ENCODE measurements around the genes PGBD5 and TTC13.

DNA sequence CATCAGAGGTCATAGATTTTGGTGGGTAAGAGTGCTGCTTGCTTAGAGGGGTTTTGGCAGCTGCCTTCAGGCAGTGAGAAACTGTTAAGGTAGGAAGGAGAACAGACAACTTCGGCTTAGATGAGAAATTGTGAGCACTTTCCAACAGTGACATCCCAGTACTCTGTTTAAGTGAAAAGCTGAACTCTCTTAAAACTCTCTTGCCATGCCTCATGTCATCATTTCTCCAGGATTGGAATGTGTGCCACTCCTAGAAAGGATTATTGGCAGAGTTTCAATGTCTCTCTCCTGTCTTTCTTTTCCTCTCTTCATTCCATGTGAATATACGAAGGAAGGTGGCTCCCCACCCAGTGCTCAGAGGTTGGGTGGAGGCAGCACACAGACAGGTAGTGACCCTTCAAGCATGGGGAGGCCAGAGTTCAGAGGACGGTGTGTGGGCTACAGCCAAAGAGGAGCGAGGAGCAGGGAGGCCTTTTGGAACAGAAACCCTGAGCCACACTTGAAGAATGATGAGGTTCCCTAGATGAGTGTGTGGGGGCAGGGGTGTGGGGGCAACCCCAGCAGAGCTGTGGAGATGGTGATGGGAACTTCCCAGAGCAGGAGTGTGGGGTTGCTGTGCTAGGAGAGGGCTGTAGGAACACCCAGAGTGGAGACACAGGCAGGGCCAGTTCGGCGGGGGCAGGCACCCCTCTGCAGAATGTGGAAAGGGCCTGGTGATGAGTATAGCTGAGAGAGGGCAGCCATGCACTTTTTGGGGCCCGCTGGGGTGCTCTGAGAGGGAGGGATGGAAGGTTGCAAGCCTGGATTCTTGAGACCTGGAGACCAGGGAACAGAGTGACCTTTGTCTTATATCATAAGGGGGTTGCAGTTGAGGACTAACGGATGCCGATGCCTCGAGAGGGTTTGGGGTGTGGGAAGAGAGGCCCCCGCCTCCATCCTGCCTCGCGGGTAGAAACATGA is 58.9 kb downstream of the GALNT2 start:
- RRBS, 2 experiments, result no CpG with 5 or more reads among the region's 13 CpGs
CAGE:
- cytosol, long polyA minus RNA, result no peak
- cytosol, long polyA plus RNA, result no peak
- long polyA plus RNA, result no peak
- nucleus, long polyA minus RNA, result no peak
- nucleus, long polyA plus RNA, result no peak

DNA sequence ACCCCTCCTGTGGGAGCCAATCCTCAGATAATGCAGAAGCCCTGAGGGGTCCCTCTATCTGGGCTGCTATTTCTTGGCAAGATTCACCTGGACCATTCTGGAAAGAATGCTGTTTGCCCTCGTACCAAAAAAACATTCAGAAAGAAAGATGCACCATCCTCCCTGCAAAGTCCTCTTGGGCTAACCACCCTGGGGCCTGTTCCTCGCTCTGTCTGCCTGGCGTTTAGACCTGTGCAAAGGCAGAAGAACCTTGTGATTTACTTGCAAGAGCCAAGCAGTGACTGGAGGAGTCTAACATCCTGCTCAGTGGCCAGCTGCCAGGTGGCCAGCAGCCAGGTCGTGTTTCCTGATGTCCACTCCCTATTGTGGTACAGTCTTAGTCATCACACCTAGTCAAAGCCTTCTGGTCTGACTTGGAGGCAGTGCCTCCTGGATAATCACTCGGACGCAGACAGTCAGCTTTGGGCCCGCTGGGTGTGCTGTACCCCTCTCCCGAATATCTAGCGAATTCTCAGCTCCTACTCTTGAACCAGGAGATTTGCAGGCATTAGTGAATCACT is 118.1 kb downstream of the PGBD5 start:
- RRBS, 2 experiments, result no CpG with 5 or more reads among the region's 9 CpGs
CAGE:
- cytosol, long polyA minus RNA, result no peak
- cytosol, long polyA plus RNA, result no peak
- long polyA plus RNA, result no peak
- nucleus, long polyA minus RNA, result no peak
- nucleus, long polyA plus RNA, result no peak

DNA sequence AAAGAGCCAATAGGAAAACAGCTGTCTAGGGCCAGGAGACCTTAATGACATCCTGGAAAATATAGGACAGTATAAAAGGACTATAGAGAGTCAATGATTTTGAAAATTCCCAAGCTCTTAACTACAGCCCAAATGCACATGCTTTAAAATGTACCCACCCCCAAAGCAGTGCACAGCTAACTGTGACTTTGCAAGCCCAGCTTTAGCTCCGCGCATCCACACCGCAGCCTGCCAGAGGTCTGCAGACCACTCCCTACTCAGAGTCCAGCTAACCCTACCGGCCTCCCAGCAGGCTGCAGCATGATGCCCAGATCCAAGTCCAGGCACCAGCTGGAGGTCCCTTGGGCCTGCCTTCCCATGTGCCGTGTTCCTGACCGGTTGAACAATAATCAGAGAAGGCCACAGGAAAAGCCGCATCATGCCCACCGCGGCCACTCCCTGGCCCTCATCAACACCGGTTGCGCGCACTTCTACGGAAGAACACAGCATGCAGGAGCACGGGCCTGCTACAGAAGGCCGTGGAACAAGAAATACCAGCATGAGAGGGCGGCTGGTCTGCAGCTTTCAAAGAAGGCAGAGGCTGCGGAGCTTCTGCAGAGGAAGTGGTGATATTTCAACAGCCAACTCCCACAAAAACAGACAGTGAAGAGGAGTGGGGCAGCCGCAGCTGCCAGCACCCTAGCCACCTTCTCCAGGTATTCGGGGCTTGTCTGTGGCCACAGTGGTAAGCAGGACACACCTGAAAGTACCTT is 1.7 kb downstream of the PGBD5 start:
- RRBS, 2 experiments, result 50 to 63% methylated on average over 5 to 6 of the region's 19 CpGs
CAGE:
- cytosol, long polyA minus RNA, result no peak
- cytosol, long polyA plus RNA, result no peak
- long polyA plus RNA, result no peak
- nucleus, long polyA minus RNA, result no peak
- nucleus, long polyA plus RNA, result no peak

- RRBS, 2 experiments, result 7% methylated on average over 126 to 129 of the region's 202 CpGs
CAGE:
- cytosol, long polyA minus RNA, result no peak
- cytosol, long polyA plus RNA, result no peak
- long polyA plus RNA, result no peak
- nucleus, long polyA minus RNA, result no peak
- nucleus, long polyA plus RNA, result no peak
Observed at GRCh38 chr1:230425450-230426759, at the start of gene PGBD5. Gene PGBD5 (minus strand): TSS chr1:230426332.

- RRBS, 2 experiments, result no CpG with 5 or more reads among the region's 5 CpGs
CAGE:
- cytosol, long polyA minus RNA, result no peak
- cytosol, long polyA plus RNA, result no peak
- long polyA plus RNA, result no peak
- nucleus, long polyA minus RNA, result no peak
- nucleus, long polyA plus RNA, result no peak
Observed at GRCh38 chr1:230739802-230740210, 7.4 kb upstream of the CAPN9 start.

DNA sequence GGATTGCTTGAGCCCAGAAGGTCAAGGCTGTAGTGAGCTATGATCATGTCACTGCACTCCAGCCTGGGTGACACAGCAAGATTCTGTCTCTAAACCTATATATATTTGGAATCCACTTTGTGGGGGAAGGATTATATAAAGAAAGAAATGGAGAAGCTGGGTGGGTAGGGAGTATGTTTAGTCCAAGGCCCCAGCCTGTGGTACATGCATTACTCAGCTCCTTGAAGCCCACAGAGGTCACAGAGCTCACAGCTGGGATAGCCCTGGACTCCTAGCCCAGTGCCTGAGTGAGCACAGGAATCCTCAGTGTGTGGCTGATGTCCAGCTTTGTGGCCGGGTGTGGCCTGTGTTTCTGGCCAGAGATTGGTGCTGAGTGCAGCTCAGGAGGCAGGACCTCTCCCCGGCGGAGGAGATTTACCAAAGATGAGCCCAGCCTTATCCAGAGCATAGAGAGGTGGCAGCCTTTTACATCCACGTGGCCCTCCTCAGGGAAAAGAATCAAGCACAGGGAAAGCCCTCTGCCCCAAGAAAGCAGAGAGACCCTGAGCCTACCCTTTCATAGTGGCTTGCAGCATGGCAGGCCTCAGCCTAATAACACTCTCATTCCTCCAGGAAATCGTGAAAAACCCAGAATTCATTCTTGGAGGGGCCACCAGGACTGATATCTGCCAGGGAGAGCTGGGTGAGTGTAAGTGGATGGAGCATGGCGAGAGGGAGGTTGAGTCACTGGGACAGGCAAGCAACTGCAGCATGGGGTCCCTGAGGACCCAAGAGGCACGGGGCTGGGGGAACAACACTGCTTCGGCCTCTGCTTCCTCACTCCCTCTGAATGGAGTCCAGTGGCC is 7.8 kb downstream of the CAPN9 start:
- RRBS, 2 experiments, result 5 to 8% methylated on average over 2 of the region's 8 CpGs
CAGE:
- cytosol, long polyA minus RNA, result no peak
- cytosol, long polyA plus RNA, result no peak
- long polyA plus RNA, result no peak
- nucleus, long polyA minus RNA, result no peak
- nucleus, long polyA plus RNA, result no peak

DNA sequence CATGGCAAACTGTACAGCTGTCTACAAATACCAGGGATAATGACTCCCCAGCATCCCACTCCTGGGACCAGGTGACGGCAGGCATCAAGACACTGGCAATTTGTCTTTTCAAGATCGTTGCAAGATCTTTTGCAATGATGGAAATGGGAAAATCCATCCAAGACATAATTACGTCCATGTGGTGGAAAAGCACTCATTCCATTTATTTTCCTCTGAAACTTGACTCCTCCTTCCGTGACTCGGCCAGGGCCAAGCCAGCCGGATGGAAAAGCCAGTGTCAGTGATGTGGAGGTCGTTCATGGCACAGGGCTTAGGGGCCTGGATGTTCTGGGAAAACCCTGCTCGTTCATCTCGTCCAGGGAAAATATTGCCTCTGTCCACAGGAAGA is 46.3 kb downstream of the C1orf198 start:
- RRBS, 2 experiments, result no CpG with 5 or more reads among the region's 9 CpGs
CAGE:
- cytosol, long polyA minus RNA, result no peak
- cytosol, long polyA plus RNA, result no peak
- long polyA plus RNA, result no peak
- nucleus, long polyA minus RNA, result no peak
- nucleus, long polyA plus RNA, result no peak

- RRBS, 2 experiments, result no CpG with 5 or more reads among the region's 11 CpGs
CAGE:
- cytosol, long polyA minus RNA, result no peak
- cytosol, long polyA plus RNA, result no peak
- long polyA plus RNA, result no peak
- nucleus, long polyA minus RNA, result no peak
- nucleus, long polyA plus RNA, result no peak
Observed at GRCh38 chr1:230910190-230910895, 42.0 kb upstream of the C1orf198 start.

GRCh38 chr1:230977898-230979006 is at the start of gene TTC13:
Gene TTC13 (minus strand): TSS chr1:230978861.
- RRBS, 2 experiments, result 2% methylated on average over 33 to 38 of the region's 101 CpGs
CAGE:
- cytosol, long polyA minus RNA, result start-site peak on the minus strand at chr1:230978837-230978882, 112 reads
- cytosol, long polyA plus RNA, result no peak
- long polyA plus RNA, result start-site peak on the minus strand at chr1:230978799-230978916, 36 and 53 reads in 2 replicates
- nucleus, long polyA minus RNA, result no peak
- nucleus, long polyA plus RNA, result no peak

- RRBS, 2 experiments, result no CpG with 5 or more reads among the region's 12 CpGs
CAGE:
- cytosol, long polyA minus RNA, result no peak
- cytosol, long polyA plus RNA, result no peak
- long polyA plus RNA, result no peak
- nucleus, long polyA minus RNA, result no peak
- nucleus, long polyA plus RNA, result no peak
Observed at GRCh38 chr1:231016533-231017552, 23.2 kb downstream of the FAM89A start.

DNA sequence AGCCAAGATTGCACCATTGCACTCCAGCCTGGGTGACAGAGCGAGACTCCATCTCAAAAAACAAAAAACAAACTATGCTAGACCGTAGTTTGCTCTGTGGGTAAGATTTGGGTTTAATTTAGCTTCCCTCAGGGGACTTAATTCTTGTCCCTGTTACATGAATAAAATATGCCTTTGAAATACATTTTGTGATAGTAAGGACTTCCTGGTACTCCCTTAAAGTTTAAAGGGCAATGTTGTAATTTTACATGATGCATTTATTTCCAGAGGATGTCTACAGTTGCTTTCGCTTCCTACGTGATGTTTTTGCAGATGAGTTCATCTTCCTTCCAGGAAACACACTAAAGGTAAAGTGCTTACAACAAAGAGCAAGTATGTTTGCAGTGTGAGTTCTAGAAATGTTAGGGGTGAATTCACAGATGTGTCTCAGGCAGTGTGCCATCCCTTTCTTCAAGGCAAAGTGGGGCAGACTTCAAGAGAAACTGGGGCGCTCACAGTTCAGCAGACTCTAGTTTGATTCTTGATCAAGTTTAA is 31.1 kb downstream of the GNPAT start:
- RRBS, 2 experiments, result no CpG with 5 or more reads among the region's 5 CpGs
CAGE:
- cytosol, long polyA minus RNA, result no peak
- cytosol, long polyA plus RNA, result no peak
- long polyA plus RNA, result no peak
- nucleus, long polyA minus RNA, result no peak
- nucleus, long polyA plus RNA, result no peak

GRCh38 chr1:231364197-231364876 is 26.2 kb downstream of the SPRTN start:
- RRBS, 2 experiments, result no CpG with 5 or more reads among the region's 6 CpGs
CAGE:
- cytosol, long polyA minus RNA, result no peak
- cytosol, long polyA plus RNA, result no peak
- long polyA plus RNA, result no peak
- nucleus, long polyA minus RNA, result no peak
- nucleus, long polyA plus RNA, result no peak

GRCh38 chr1:231420459-231420737 is 1.7 kb downstream of the EGLN1 start:
- RRBS, 2 experiments, result no CpG with 5 or more reads among the region's 7 CpGs
CAGE:
- cytosol, long polyA minus RNA, result no peak
- cytosol, long polyA plus RNA, result no peak
- long polyA plus RNA, result no peak
- nucleus, long polyA minus RNA, result no peak
- nucleus, long polyA plus RNA, result no peak

DNA sequence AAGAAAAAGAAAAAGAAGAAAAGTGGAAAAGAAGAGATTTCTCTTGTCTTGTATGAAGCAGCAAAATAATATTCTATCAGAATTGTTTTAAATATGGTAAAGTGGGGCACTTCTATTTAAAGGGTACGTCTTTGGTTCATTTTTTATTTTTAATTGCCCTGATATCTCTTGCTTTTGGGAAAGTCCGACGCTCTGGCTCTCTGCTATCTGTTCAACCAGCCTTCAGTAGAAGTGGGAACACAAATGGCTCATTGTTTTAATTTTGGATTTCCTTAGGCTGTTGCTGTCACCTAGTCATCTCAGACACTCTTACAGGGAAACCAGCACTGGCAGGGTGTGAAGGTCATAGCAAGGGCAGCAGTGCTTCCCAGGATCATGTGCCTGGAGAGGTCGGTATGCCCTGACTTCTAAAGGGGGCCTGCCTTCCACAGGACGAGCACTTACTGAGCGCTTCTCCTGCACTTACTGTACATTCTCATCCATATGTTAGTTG is 224.1 kb downstream of the DISC1 start:
- RRBS, 2 experiments, result no CpG with 5 or more reads among the region's 6 CpGs
CAGE:
- cytosol, long polyA minus RNA, result no peak
- cytosol, long polyA plus RNA, result no peak
- long polyA plus RNA, result no peak
- nucleus, long polyA minus RNA, result no peak
- nucleus, long polyA plus RNA, result no peak

- RRBS, 2 experiments, result no CpG with 5 or more reads among the region's 5 CpGs
CAGE:
- cytosol, long polyA minus RNA, result no peak
- cytosol, long polyA plus RNA, result no peak
- long polyA plus RNA, result no peak
- nucleus, long polyA minus RNA, result no peak
- nucleus, long polyA plus RNA, result no peak
Observed at GRCh38 chr1:232600267-232601051, 29.5 kb downstream of the SIPA1L2 start.

- RRBS, 2 experiments, result no CpG with 5 or more reads among the region's 1 CpG
CAGE:
- cytosol, long polyA minus RNA, result no peak
- cytosol, long polyA plus RNA, result no peak
- long polyA plus RNA, result no peak
- nucleus, long polyA minus RNA, result no peak
- nucleus, long polyA plus RNA, result no peak
Observed at GRCh38 chr1:232690645-232690988, 60.7 kb upstream of the SIPA1L2 start.

DNA sequence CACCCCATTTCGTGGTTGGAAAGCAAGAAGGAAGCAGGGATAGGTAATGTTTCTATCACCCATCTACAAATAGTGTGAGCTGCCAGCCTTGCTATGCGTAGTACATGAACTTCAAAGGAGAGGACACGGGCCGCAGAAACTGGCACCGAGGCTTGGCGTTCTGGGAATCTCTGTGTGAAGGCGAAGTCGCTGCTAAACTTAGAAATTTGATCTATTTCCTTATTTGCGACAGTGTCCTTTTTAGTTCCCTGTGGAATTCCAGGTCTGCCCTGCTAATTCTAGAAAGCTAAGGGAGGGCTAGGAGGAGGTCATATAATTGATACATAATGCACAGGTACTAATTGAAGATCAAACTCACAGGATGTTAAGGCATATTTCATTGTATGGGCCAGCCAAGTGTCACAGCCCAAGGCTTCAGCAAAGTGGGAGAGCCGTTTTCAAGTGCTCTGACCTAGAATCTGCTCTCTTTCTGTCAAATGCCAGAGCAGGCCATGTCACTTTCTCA is 49.5 kb upstream of the NTPCR start:
- RRBS, 2 experiments, result no CpG with 5 or more reads among the region's 10 CpGs
CAGE:
- cytosol, long polyA minus RNA, result no peak
- cytosol, long polyA plus RNA, result no peak
- long polyA plus RNA, result no peak
- nucleus, long polyA minus RNA, result no peak
- nucleus, long polyA plus RNA, result no peak

DNA sequence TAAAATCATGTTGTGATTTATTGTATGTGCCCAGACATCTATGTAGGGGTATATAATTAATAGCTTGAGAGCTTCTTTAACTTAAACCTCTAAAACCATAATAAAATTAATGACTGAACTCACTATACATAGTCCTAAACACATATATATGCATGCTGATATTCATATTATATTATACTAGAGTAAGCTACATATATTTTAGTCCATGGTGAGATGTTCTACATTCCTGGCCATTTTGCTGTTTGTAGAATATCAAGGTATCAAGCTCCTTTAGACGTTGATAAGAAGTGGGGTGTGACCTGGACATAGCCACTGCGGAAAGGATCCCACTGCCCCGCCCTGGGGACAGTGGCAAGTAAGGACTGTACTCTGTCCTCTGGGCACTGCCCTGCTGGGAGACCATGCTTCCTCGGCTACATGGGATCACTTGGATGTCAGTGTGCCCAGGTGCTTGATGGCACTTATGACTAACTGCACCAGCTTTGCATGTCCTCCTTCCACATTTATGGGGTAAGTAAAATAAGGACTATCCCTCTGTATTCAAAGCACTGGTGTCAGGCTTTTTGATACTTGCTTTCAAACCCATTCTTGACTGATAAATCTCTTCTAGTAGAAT is 46.3 kb upstream of the NTPCR start:
- RRBS, 2 experiments, result no CpG with 5 or more reads among the region's 4 CpGs
CAGE:
- cytosol, long polyA minus RNA, result no peak
- cytosol, long polyA plus RNA, result no peak
- long polyA plus RNA, result no peak
- nucleus, long polyA minus RNA, result no peak
- nucleus, long polyA plus RNA, result no peak

DNA sequence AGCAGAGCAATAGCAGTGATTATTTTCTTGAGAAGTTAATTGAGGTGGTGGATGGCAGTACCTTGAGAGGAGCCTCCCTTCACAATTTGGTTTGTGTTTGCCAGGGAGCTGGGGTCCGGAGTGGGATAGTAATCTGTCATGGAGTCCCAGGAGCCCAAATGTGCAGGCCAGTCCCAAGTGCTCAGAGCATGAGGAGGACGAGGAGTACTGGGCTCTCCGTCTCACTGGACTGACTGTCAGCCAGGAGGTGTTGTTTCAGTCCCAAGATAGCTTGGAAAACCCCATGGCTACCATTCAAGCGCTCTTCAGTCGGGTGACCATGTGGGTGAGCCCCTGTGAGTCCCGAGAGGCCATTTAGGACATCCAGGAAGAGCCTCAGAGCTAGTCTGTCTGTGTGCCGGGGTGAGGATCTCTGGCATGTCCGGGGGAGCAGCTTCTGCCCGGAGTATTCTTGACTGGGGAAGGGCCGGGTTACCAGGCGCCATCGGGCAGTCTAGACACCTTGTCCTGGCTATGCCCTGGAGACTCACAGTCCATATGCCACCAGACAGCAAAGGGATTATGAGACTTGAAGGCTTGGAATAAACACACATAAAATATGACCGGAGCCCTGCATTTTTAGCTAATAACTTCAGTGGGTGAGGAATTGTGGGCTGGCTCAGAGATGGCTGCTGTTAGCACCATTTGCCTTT is 15.2 kb downstream of the NTPCR start:
- RRBS, 2 experiments, result no CpG with 5 or more reads among the region's 13 CpGs
CAGE:
- cytosol, long polyA minus RNA, result no peak
- cytosol, long polyA plus RNA, result no peak
- long polyA plus RNA, result no peak
- nucleus, long polyA minus RNA, result no peak
- nucleus, long polyA plus RNA, result no peak

DNA sequence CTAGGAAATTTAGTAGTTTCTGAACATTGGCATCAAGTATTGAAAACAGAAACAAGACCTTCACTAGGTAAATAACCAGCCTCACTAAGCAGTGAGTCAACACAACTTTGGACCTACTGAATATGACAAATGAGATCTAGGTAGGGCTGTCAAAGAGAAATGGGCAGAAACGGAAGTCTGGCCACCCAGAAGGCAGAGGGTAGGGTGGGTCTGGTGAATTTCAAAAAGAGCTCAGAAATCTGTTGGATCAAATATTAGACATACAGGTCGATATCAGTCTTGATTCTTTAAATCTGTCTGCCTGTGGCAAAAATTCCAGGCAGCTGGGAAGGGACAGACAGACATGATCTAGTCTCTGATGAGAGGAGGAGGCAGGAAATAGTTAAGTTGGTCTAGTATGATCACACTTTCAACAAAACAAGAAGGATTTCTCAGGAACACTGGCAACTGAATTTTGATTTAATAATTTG is 134.3 kb upstream of the KCNK1 start:
- RRBS, 2 experiments, result no CpG with 5 or more reads among the region's 2 CpGs
CAGE:
- cytosol, long polyA minus RNA, result no peak
- cytosol, long polyA plus RNA, result no peak
- long polyA plus RNA, result no peak
- nucleus, long polyA minus RNA, result no peak
- nucleus, long polyA plus RNA, result no peak